ENCODE data around the gene LSM8.

GRCh38 chr7:114540850-114541196 lies 126.2 kb downstream of the FOXP2 start:
- PRO-cap, result no peak

DNA sequence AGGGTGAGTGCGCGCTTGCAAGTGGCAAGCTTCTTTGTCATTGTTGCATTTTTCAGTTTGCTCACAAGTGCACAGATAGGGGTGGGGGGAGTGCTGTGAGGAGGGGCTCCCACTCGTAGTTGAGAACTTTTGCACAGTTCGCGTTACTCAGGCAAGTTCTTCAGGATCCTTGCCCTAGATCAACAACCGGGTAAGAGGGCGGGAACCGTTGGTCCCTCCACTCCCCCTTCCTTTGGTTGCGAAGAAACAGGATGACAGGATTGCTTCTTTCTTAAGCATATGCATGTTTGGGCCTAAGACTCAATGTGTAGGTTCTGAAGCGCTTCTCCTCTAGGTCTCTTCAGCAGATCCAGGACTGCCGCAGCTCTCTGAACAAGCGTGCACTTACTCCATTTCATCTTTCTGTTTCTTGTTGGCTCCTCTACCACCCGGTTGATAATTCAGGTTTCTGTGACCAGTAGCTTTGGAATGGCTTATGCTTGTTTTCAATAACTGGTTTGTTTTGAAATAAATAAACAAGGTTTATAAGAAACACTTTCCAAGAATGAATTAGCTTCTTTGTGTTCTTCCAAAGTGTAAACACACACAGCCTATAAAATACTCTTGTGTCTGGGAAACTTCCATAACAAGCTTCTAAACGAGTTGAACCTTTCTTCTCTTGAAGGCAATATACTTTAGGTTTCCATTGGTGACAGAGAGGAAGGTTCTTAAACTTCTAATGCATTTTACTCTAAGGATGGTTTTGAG lies 1.4 kb downstream of the MDFIC start:
- PRO-cap, result bidirectional peak, plus-strand start at position 303 of the sequence, minus-strand start at position 149 of the sequence

GRCh38 chr7:114931832-114932092 lies 9.9 kb downstream of the MDFIC start:
- PRO-cap, result no peak

DNA sequence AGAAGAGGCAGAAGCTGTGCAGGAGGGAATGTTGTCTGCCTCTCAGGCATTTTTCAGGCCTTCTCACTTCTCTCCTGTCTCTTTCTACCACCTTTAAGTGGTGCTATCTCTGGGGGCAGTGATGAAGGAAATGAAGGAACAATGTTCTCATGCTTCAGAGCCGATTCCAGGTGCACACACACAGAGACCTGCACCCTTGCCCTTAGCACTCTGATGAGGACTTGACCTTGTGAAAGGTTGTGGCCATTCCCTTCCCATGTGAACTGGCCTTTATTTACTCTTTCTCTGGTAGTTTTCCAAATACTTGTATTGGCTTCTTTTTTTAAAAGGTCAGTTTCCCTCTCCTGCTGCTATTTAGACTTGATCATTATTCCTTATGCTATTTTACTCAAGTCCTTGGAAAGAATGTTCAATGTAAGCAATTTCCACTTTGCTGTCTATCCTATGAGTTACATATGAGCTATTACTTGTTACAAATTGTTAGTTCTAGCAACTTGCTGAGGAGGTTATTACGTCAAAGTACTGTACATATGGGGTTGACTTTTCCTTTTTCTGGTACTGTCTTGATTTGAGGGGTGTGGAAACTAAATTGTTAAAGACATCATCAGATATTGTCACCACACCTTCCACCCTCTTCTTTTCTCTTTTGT lies 188.7 kb downstream of the MDFIC start:
- PRO-cap, result no peak

DNA sequence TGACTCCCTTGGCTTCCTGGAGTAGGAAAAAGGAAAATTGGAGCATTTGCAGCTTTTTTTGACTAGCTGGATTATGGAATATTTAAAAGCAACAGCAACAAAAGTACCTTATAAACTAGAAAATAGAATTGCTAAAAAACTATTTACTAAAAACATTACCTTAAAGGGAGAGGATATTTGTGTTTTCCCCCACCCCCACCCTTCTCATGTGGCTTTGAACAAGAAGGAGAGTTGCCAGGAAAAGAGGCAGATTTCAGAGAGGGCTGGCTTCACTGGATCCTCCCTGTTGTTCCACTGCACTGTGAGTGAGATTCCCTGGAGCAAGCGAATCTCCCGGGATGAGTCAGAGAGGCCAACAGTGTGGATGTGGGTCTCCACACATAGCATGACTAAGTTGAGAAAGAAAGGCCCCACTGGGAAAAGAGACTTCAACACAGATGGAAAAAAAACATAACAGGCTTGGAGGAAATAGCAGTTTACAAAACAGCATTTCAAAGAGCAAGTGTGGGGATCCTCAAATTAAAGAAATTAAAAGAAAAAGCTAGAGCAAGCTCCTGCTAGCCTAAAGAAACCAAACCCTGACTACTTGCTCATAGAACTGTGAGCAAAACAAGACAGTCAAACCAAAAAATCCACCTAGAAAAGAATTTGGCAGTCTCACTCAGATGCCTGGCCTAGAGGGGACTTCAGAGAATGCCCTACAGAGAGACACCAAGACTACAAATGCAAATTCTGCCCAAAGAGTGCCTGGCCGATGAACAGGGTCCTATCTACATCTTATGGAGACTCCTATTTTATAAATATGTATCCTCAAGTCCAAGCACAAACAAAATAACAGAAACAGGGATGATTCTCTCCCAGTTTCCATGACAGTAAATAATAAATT lies 3.3 kb downstream of the CAV1 start:
- PRO-cap, result bidirectional peak, plus-strand start at position 249 of the sequence, minus-strand start at position 296 of the sequence

DNA sequence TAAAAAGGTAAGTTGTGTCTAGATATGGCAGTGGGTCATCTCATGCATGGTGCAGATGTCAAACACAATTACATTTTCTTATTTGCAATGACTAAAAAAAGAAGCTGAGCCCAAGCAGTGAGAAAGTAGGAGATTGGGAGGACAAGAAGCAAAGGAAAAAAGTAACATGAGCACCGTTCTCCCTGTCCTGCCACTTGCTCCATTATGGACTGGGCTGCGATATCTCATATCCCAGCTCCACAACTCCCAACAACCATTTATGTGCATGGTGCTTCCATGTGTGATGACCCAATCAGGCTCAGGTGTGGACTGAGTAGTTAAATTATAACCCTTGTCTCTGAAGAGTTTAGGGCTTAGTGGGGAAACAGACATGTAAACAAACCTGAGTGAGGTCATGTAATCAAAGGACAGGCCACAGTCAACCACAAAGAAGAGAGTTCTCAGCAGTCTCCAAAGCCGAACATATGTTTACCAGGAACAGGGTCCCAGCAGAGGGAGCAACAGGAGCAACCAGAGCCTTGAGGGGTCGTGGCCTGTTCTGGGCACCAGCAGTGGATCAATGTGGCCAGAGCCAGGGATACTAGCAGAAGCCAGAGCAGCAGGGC lies 11.3 kb downstream of the CAV1 start:
- PRO-cap, result no peak

GRCh38 chr7:116559043-116560011 lies 34.5 kb downstream of the CAV1 start:
- PRO-cap, result no peak

DNA sequence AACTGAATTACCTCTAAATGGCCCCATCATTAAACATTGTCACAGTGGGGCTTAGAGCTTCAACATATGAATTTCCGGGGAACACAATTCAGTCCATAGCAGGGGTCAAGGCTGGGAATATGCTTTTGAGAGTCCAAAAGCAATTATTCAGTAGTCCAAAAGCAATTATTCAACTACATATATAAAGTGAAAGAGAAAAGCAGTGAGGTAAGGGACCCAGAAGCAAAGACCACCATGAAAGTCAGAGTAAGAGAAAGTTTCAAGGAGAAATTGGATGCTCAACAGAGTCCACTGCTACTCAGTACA lies 76.2 kb upstream of the CAPZA2 start:
- PRO-cap, result no peak

GRCh38 chr7:116834666-116835132 lies 27.7 kb upstream of the CAPZA2 start:
- PRO-cap, result no peak

DNA sequence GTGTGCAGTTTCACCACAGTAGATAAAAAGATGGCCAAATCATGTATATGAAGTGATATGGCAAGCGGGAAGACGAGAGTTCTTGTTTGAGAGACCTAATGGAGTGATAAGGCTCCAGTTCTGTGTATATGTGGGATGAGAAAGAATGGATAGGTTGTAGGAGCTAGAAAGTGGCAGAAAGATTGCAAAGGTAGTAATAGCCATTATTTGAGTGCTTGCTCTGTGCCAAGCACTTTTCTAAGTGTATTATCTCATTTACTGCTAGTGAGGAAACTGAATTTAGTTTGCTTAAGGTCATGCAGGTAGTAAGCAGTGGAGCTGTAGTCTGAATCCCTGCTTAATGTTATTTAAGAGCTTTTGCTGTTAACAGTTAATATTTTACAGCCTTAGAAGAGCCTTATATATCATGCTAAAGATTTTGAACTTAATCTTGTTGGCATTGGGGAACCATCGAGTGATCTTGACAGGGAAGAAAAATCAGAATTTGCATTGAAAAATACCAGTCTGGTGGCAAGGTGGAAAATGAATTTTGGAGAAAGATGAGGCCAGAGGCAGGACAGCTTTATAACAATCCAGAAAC lies 15.1 kb downstream of the CAPZA2 start:
- PRO-cap, result no peak

DNA sequence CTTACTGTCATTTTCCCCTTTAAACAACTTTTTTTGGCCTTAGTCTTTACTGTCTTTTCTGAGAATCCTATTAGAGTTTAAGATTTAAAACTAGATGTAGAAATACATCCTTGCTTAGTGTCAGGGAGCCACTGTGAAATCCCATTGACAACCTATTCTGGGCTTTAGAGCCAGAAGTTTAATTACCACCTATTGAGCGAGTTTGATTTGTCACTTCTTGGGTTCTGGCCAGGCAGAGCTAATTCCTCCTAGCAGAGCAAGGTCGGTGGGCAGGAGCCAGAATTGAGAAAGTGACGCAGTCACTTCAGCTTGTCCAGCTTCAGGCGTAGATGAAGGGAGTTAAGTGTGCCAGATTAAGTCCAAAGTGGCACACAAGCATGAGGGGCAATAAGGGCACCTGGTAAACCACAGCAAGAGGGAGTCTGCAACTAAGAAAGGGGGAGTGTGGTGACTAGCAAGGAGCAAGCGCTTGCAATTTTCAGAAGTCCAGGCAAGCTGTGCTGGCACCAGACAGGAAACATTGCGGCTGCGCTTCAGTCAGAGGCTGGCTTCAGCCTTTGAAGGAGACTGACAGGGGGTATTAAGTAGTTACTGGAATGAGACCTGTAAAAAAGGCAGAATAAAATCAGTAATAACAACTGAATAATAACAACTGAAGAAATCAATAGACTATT lies 119.4 kb downstream of the ST7 start:
- PRO-cap, result no peak

- PRO-cap, result no peak
These were observed 101.5 kb downstream of the CTTNBP2 start for GRCh38 chr7:117771804-117772136.

DNA sequence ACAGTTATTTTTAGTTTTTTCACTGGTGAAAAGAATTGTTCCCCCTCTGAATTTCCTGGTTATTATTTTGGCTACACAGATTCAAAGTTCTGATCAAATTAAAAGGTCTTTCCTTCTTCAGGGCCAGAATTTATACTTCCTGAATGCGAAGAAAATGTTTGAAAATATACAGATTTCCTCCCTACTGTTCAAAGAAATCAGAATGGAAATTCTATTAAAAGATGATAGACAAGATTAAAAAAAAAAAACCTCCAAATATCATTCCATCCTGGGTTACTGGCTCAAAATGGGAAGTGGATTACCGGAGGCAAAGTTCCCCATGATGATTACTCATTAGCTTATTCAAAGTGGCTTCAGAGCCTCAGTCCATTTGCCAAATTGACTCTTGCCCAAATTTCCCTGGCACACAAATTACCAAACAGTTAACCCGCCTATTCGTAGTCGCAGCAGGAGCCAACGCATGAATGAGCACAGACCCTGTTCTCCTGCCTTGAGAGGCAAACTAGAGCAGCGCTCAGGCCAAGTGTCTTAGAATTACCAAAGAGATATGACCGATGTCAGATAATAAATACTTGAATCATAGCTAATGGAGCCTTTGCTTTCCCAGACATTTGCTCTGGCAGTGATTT lies 65.1 kb downstream of the CTTNBP2 start:
- PRO-cap, result no peak

DNA sequence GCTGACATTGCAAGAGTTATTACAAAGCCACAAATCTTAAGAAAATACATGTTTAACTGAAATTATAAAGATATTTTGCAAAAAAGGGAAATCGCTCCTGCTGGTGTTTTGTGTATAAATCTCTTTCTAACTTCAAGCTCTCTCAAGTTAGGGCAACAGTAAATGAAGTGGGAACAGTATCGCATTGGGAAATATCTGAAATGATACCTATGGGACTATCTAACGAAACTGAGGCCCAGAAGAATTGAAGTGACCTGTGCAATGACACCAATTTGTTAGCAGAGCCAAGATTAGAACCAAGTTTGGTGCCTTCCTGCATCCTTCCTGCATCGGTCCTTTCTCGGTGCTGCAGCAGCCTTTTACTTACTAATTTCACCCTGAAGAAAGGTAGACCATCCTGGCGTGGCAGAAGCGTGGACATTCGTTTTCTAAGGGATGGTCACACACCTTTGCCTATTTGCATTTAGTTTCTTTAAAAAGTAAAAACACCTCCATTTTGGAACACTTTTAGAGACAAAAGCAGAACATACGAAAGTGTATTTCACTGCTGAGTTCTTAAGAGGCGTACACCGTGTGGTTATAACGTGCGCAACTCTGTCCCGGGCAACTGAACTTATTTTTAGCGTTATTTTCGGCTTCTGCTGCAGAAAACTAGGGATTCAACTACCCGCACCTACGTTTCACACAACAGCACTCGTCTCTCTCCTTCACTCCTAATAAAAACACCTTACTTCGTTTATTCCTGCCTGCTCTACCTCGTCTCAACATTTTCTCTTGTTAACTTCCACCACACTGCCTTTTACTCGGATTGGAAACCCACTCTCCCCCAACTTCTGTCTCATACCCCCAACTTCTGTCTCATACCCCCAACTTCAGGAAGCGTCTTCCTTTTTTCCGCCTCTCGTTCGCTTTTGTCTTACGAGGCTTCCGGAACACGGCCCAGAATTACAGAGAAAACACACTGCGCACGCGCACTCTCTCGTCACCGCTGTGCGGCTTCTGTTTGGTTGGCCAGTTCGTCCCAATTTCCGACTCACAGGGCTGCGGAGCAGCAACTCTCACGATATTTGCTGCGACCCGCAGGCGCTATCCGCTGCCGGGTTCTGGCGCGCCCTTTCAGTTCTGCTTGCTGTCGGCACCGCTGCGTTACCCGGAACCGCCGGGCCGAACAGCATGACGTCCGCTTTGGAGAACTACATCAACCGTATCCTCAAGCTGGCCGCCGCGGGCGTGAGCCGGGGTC lies at the start of gene LSM8:
Gene LSM8, plus strand, starts transcription at position 1,114 of the 1,243 bp plus-strand sequence.
- PRO-cap, result bidirectional peak, plus-strand start at position 1,119 of the sequence, minus-strand start at position 917 of the sequence

DNA sequence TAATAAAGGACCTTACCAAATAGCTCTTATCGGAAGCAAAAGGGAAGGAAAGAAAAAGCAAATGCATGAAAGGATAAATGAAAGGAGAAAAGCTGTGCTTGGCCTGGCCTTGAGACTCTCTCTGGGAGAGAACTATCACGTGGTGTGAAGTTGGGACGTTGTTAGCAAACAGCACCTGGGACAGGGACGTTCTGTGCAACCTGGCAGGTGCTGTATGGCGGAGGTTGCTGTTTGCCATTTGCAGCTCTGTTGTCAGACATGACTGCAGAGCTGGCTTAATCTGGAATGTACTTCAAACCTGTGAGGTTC lies 800.6 kb upstream of the KCND2 start:
- PRO-cap, result no peak

DNA sequence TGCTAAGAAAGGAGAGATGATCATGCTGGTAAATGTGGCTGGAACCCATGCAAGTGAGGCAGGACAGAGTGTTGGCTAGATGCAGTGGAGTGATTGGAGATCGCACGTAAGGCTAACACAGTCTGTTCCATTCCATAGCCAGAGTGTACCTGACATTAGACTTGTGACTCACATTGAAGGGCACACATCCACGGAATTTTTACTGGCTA lies 80.8 kb downstream of the CPED1 start:
- PRO-cap, result no peak

GRCh38 chr7:121329911-121330746 lies 1.3 kb downstream of the WNT16 start:
- PRO-cap, result no peak

GRCh38 chr7:121394252-121395258 lies 1.6 kb downstream of the FAM3C start:
- PRO-cap, result no peak

DNA sequence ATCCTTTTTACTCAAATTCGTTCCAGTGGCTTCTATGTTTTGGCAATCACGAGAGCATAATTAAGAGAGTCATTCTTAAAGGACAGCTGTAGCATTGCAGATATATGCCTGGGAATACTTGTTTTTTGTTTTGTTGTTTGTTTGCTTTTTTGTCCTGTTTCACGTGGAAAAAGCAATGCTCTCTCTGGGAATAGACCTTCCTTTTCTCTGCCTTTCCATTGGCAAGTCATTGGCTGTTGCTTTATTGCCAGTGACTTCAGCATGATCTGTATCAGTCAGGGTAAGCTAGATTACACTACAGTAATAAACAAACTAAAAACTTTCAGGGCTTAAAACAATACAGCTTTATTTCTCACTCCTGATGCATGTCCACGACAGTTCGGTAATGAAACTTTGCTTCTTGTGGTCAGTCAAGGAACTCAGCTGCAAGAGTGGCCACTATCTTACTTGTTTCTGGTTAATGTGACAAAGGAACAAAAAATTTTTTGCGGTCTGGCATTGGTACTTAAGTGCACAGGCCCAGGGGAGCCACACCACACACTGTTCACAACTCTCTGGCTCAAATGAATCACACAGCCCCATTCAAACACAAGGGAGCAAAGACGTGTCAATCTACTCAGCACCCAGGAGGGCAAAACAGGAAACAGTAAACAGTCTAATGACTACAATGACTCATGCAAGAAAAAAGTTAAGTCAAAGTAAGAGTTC lies 134.1 kb upstream of the FAM3C start:
- PRO-cap, result no peak

DNA sequence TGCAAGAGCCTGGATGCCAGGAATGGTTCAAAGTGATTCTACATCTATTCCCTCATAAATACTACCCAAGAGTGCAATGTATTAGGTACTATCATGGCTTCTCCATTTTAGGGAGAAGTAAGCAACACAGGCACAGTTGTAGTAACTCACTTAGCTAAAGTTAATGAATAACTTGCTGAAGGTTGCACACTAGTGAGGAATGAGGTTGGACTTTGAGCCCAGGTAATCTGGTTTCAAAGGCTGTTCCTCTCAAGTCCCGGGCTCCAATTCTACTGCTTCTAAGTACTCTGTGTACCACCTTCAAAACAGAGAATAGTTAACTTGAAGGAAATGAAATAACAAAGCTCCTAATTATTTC lies 158.4 kb upstream of the PTPRZ1 start:
- PRO-cap, result no peak

Measured in right common carotid artery plus branches (tissue), 1 donor.